ENCODE measurements around a stretch of chr3.

- PRO-cap, result no peak
- RAMPAGE, long total RNA, 2 experiments, result no peak in any of the 2 experiments
Measured at GRCh38 chr3:125972227-125972706, 3.3 kb downstream of the ROPN1B start.

DNA sequence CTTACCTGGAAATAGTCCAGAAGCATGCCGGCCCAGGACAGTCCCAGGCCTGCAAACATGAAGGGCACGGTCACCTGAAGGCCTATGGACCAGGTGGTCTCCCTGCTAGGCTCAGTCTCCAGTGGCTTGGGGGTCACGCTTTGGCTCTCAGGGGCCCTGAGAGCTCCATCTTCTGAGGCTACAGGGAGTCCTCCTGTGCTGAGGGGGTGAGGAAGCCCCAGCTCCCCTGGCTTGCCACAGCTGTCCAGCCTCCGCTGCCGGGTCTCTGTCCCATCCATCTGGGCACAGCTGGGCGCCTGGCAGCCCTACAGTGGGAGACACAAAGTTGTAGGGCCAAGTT lies 16.0 kb downstream of the SLC41A3 start:
- PRO-cap, result no peak
- RAMPAGE, long total RNA, 2 experiments, result no peak in any of the 2 experiments

GRCh38 chr3:126081866-126082104 lies 2.1 kb downstream of the SLC41A3 start:
- PRO-cap, result no peak
- RAMPAGE, long total RNA, 2 experiments, result no peak in any of the 2 experiments

DNA sequence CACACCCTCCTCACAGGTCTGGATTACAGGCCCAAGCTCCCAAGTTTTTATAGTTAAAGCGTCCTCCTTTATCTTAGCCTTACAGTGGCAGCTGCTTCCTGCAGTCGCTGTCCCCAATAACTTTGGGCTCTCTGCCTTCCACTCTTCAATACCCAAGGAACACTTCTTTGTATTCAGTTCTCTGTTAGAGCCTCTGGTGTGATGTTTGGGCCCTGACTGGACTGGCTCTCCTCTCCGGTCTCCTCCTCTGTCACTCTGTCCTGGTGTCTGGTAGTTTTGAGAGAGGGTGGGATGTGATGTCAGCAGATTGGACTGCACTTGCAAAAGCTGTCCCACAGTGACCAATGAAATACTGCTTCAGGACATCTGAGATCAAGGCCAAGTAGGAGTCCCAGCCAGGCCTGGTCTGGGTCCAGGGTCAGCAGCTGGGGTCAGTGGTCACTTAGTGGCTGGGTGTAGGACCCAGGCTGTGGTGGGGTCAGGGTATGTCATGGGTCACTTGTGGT lies 21.0 kb downstream of the ALDH1L1 start:
- PRO-cap, result no peak
- RAMPAGE, long total RNA, 2 experiments, result no peak in any of the 2 experiments

DNA sequence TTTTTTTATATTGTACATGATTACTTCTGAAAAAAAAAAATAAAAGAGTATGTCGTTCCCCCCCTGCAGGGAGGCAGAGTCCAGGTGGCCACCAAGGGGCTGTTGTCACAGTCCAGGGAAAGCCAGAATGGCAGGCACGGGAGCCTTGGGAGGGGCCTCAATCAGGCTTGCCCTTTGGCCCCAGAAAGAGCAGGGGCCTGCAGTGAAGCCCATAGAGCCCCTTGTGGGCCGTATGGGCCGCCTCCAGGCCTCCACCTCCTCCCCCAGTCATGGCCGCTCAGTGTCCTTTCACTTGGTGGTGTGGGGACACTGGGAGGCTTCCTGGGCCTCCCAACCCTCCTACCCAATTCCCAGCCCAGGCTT lies 1.5 kb downstream of the ALDH1L1 start:
- PRO-cap, result no peak
- RAMPAGE, long total RNA, 2 experiments, result no peak in any of the 2 experiments

GRCh38 chr3:126208212-126209142 lies 28.1 kb upstream of the ALDH1L1 start:
- PRO-cap, result no peak
- RAMPAGE, long total RNA, 2 experiments, result no peak in any of the 2 experiments

GRCh38 chr3:126351920-126353124 lies 4.9 kb downstream of the KLF15 start:
- PRO-cap, result no peak
- RAMPAGE, long total RNA, 2 experiments, result no peak in any of the 2 experiments

DNA sequence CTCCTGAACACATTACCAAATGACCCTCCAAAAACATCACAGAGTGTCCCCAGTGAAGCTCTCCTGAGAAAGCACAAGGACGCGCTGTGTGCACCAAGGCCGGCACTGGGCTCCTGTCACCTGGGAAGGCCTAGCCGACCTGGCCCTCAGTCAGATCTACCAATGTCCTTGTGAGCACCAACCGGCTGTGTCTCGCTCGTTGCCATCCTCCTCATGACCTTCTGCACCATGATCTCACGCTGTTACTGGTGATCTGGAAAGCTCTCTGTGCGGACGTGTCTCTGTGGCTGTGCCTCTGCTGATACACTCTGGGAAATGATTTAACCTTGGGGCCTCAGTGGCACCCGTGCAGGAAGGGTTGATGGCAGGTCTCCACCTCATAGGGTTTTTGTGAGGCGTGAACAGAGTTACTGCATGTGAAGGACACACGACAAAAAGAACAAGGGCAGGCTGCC lies 24.2 kb downstream of the ZXDC start:
- PRO-cap, result no peak
- RAMPAGE, long total RNA, 2 experiments, result no peak in any of the 2 experiments

DNA sequence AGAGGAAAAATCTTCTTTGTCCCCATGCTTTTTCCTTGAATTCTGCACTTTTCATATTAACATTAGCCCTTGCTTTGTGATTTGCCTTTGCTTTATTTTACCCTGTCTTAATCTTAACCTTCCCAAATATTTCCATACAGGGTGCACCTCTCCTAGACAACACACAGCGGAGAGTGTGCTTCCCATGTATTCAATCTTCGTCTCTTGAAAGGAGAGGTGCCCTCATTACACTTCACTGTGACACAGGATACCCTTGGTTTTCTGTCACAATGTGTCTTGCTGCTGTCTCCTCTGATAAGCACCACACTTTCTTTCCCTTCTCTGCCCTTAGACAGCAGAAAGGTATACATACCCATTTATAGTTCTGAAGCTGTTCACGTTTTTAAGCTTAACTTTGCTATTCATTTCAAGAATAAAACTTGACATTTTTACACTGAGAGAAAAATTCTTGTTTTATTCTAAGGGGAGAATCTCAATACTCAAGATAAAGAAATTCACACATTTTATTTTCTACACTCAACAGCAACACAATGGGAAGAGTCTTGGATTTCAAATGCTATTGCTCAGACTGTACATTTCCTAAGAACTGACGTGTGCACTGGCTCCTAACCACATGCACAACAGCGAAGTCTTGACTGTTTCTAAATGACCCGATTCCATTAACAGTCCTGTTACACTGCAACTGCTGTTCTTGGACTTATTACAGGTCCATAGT lies 21.1 kb downstream of the ZXDC start:
- PRO-cap, result no peak
- RAMPAGE, long total RNA, 2 experiments, result no peak in any of the 2 experiments

GRCh38 chr3:126464778-126465257 lies 10.9 kb downstream of the ZXDC start:
- PRO-cap, result no peak
- RAMPAGE, long total RNA, 2 experiments, result no peak in any of the 2 experiments

GRCh38 chr3:126512890-126513569 lies 4.5 kb downstream of the UROC1 start:
- PRO-cap, result no peak
- RAMPAGE, long total RNA, 2 experiments, result no peak in any of the 2 experiments

DNA sequence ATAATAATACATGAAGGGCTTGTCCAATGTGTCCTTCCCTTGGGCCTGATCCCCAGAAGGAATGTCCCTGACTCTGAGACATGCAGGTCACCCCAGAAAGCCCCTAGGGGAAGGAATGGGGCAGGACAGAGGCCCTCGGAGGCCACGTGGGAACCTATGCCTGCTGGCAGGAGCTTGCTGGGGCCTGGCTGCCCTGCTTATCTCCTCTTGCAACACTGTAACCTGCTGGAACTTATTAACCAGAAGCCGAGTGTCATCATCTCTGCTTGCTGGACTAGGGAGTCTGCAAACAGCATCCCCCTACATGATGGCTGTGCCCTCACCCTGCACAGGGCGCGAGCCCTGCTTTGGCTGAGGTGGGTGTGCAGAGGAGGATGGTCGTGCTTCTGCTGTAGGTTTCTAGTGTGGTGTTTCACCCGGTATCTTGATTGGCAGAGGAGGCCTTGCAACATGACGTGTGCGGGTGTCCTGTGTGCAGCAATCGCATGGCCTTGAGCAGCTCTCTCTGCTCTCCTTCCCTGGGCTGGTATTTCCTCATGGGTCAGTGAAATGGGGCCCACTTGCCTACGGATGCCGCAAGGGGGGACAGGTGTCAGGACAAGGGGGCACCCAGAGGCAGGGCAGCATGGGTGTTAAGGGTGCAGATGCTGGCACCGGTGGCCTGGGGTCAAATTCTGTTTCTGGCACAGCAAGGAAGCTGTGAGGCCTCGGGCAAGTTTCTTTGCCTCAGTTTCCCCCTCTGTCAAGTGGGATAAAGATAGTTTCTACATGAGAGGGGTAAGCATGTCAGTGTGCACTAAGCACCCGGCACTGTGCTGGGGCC lies 5.1 kb downstream of the CHST13 start:
- PRO-cap, result no peak
- RAMPAGE, long total RNA, 2 experiments, result no peak in any of the 2 experiments

GRCh38 chr3:126530081-126530976 lies 6.4 kb downstream of the CHST13 start:
- PRO-cap, result no peak
- RAMPAGE, long total RNA, 2 experiments, result no peak in any of the 2 experiments

GRCh38 chr3:127218398-127218994 lies 25.6 kb downstream of the PRR23E start:
- PRO-cap, result no peak
- RAMPAGE, long total RNA, 2 experiments, result no peak in any of the 2 experiments

- PRO-cap, result no peak
- RAMPAGE, long total RNA, 2 experiments, result no peak in any of the 2 experiments
Measured at GRCh38 chr3:127573144-127574095, 17.1 kb downstream of the TPRA1 start.

DNA sequence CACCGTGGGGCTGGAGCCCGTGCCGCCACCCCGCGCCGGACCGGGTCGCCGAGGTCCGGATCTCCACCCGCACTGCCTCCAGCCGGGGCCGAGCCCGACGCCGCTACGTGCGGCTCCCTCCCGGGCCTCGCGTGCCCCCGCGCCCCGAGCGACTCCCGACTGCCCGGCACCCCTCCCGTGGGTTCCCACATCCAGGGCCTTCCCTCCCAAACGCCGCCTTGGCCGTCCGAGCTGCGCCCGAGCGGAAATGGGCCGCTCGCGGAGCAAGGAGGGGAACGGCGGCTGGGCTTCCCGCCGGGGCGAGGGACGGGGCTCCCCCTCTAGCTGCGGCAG lies 516 bp downstream of the TPRA1 start:
- PRO-cap, result no peak
- RAMPAGE, long total RNA, 2 experiments, result no peak in any of the 2 experiments

- PRO-cap, result no peak
- RAMPAGE, long total RNA, 2 experiments, result no peak in any of the 2 experiments
Measured at GRCh38 chr3:127754695-127755494, 67.4 kb downstream of the MGLL start.

GRCh38 chr3:127786797-127788074 lies 35.1 kb downstream of the MGLL start:
- PRO-cap, result no peak
- RAMPAGE, long total RNA, 2 experiments, result no peak in any of the 2 experiments

DNA sequence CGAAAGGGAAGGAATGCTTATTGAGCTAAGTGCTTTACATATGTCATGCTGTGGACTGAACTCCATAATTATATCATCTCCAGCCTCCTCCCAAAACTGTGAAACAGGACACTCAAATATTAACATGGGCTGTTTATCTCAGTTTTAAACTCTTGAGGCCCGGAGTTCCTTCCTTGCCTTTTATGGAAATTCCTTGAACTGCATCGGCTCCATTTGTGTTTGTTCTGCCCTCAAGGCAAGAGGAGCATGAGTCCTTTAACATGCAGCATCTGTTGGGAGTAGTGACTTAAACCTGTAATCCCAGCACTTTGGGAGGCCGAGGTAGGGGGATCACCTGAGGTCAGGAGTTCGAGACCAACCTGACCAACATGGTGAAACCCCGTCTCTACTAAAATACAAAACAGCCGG lies 30.8 kb downstream of the MGLL start:
- PRO-cap, result no peak
- RAMPAGE, long total RNA, 2 experiments, result no peak in any of the 2 experiments

GRCh38 chr3:127808768-127809226 lies 13.5 kb downstream of the MGLL start:
- PRO-cap, result no peak
- RAMPAGE, long total RNA, 2 experiments, result no peak in any of the 2 experiments

Data from breast epithelium (tissue), 2 donors.